ENCODE measurements around a stretch of chr11.

DNA sequence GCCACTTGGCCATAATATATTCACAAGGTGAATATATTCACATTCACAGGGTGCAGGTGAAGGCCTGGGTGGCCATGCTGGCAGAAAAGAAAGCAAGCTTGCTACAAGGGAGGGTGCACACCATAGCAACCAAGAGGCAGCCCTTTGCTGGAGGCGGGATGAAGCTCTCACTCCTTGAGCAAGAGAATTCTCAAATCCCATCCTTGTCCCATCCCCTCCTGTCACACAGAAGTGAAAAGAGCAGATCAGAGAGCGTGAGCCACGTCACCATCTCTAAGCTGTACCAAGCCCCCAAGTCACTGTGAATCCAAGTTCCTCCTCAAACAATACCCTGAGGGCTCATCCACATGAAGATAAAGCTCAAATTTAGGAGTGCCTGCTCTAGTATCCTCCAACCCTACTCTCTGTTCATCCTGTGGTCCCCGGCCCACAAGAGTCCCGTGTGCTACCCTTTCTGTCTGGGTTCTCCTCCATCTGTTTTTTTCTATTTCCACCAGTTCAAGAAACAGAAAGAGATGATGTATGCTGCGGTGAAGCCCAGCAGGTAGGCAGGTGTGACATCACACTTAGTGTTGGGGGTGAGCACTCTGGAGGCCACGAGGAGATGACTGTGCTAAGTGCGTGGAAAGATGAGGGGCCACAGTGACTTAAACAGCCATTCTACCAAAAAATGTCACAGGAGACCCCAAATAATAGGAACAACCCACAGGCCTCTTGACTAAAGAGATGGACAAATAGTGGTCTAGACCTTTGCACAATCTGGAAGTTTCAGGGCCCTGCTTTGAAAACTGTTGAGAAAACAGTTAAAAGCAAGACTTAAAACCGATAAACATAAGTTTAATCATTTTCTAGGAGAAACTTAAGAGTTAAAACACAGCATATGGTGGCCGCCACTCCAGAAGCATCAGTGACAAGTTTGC, 23.7 kb downstream of the TCIRG1 start:
- PRO-cap, 3 experiments: no peak in any of the 3 experiments
- RRBS: no CpG with 5 or more reads among the region's 10 CpGs

DNA sequence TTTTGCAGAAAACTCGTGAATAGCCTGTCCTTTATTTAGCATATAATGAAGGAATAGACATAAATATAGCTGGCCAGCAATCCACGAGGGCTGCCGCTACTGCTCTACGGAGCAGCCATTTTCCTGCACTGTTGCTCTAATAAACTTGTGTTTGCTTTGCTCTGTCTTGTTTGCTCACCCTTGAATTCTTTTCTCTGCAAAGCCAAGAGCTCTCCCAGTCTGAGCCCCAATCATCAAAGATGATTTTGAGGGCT, 16.6 kb upstream of the CHKA start:
- PRO-cap, 3 experiments: no peak in any of the 3 experiments
- RRBS: no CpG with 5 or more reads among the region's 4 CpGs

GRCh38 chr11:68150063-68150503, 28.9 kb upstream of the CHKA start:
- PRO-cap, 3 experiments: no peak in any of the 3 experiments
- RRBS: no CpG with 5 or more reads among the region's 8 CpGs

GRCh38 chr11:68211520-68212035, 1.5 kb downstream of the KMT5B start:
- PRO-cap, 3 experiments: no peak in any of the 3 experiments
- RRBS: no CpG with 5 or more reads among the region's 15 CpGs

- PRO-cap, 3 experiments: no peak in any of the 3 experiments
- RRBS: under 1% methylated on average over 8 of the region's 33 CpGs
These were observed 14.8 kb upstream of the LRP5 start for GRCh38 chr11:68297511-68298145.

GRCh38 chr11:68314233-68314423, 1.7 kb downstream of the LRP5 start:
- PRO-cap, 3 experiments: no peak in any of the 3 experiments
- RRBS: no CpG with 5 or more reads among the region's 3 CpGs

DNA sequence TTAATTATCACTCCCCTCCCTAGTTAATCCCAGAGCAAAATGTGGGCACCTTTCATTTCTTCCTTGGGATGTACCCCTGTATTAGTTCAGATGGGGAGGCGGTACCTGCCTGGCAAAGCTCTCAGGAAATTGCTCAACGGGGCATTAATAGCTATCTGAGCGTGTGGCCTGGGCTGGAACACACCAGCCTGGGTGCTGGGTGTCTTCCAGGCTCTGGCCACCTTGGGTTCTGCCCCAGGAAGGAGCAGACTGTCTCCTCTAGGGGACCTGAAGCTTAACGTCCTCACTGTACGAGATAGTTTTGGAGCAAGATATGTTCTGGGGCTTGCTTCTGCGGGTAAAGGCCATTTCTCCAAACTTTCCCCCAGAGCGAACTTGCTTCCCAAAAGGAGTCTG, 9.3 kb downstream of the LRP5 start:
- PRO-cap, 3 experiments: no peak in any of the 3 experiments
- RRBS: no CpG with 5 or more reads among the region's 7 CpGs

GRCh38 chr11:68353940-68354981, 41.9 kb downstream of the LRP5 start:
- PRO-cap, 3 experiments: peak in 3 of 3 experiments; most common plus-strand start chr11:68354451 (in 1); most common minus-strand start chr11:68354297 (in 3)
- RRBS: no CpG with 5 or more reads among the region's 33 CpGs

GRCh38 chr11:68363717-68364367, 51.5 kb downstream of the LRP5 start:
- PRO-cap, 3 experiments: no peak in any of the 3 experiments
- RRBS: no CpG with 5 or more reads among the region's 24 CpGs

- PRO-cap, 3 experiments: no peak in any of the 3 experiments
- RRBS: no CpG with 5 or more reads among the region's 33 CpGs
These were observed 53.0 kb downstream of the LRP5 start for GRCh38 chr11:68365195-68365921.

GRCh38 chr11:68438313-68439058, 22.1 kb upstream of the PPP6R3 start:
- PRO-cap, 3 experiments: no peak in any of the 3 experiments
- RRBS: no CpG with 5 or more reads among the region's 23 CpGs

DNA sequence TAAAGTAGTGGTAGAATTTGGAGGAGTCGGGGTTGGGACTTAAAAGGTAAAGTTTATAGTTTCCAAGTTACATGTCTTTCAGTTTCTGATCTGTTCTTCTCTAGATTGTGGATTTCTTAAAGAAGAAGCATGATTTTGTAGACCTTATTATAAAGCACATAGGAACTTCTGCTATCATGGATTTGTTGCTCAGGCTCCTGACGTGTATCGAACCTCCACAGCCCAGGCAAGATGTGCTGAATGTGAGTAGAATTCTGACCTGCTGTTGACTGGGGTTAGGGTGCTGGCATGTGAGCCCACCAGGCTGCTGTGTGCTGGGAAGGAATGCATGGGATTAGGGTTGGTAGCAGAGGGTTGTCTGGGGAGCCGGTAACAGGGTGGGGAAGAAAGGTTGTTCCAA, 87.4 kb downstream of the PPP6R3 start:
- PRO-cap, 3 experiments: no peak in any of the 3 experiments
- RRBS: no CpG with 5 or more reads among the region's 4 CpGs

- PRO-cap, 3 experiments: no peak in any of the 3 experiments
- RRBS: no CpG with 5 or more reads among the region's 3 CpGs
These were observed 91.6 kb downstream of the PPP6R3 start for GRCh38 chr11:68552108-68552564.

DNA sequence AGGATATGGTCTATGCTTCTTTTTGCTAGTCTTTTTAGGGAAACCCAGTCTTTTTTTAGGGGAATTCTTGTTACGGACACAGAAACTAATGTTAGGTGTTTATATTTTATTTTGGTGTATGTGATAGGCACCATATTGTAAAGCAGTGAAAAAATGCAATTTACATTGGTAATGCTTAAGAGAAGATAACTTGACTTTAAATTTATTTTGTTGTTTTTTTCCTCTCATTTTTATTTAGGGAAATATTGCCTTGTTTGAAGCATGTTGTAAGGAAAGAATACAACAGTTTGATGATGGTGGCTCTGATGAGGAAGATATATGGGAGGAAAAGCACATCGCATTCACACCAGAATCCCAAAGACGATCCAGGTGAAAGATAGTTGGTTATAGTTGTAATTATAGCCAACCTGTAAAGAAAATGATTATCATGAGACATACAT, 93.0 kb upstream of the GAL start:
- PRO-cap, 3 experiments: no peak in any of the 3 experiments
- RRBS: no CpG with 5 or more reads among the region's 3 CpGs

- PRO-cap, 3 experiments: peak in 3 of 3 experiments; most common plus-strand start chr11:68841116 (in 2); most common minus-strand start chr11:68841019 (in 2)
- RRBS: 2% methylated on average over 18 of the region's 74 CpGs
These were observed 828 bp downstream of the CPT1A start for GRCh38 chr11:68840677-68841498.

DNA sequence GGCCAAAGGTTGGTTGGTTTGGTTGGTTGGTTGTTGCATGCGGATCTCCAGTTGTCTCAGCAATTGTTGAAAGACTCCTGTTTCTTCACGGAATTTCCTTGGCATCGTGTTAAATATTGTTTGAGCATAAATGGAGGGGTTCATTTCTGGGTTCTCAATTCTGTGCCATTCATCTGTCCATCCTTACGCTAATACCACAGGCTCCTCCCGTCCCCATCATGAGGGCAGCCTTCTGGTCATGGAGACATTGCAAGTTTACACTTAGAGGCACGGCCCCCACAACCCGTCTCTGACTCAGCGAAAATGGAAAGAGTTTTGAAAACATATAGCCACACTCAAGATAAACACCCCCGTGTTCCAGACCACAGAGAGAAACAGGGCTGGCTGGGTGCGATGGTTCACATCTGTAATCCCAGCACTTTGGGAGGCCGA, 35.0 kb downstream of the MRGPRD start:
- PRO-cap, 3 experiments: no peak in any of the 3 experiments
- RRBS: no CpG with 5 or more reads among the region's 11 CpGs

- PRO-cap, 3 experiments: no peak in any of the 3 experiments
- RRBS: 10% methylated on average over 2 of the region's 10 CpGs
These were observed 24.6 kb downstream of the MRGPRD start for GRCh38 chr11:68956229-68956524.

DNA sequence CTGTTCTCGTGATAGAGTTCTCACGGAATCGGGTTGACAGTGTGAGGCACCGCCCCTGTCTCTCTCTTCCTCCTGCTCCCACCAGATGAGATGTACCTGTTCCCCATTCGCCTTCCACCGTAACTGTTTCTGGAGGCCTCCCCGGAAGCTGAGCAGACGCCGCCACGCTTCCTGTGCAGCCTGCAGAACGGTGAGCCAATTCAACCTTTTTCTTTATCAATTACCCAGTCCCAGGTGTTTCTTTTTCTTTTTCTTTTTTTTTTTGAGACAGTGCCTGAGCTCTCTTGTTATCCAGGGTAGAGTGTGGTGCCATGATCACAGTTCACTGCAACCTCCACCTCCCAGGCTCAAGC, 17.9 kb downstream of the MRGPRD start:
- PRO-cap, 3 experiments: no peak in any of the 3 experiments
- RRBS: no CpG with 5 or more reads among the region's 11 CpGs

GRCh38 chr11:69094359-69095408, 46.0 kb downstream of the TPCN2 start:
- PRO-cap, 3 experiments: no peak in any of the 3 experiments
- RRBS: no CpG with 5 or more reads among the region's 22 CpGs

- PRO-cap, 3 experiments: no peak in any of the 3 experiments
- RRBS: 22% methylated on average over 5 of the region's 22 CpGs
These were observed 47.0 kb downstream of the TPCN2 start for GRCh38 chr11:69095409-69096368.

All from breast (tissue), 4 donors.